WTC11 (cell line): ENCODE measurements around the gene SIDT1.

DNA sequence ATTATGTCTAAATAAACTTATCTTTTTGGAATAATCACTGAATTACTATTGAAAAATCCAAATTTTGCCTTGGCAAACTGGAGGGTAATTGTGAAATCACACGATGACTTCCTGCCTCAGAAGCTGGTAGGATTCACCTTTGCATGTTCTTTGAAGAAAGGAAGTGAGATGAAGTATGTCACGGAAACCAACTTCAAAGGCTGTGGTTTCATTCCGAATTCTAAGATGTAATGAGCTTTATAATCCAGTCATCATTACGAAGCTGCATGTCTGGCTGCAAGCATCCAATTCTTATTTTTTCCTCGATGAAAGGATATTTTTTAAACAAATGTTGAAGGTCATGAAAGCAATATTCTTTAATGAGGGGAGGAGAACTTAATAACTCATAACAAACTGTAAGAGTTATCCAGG lies 15.1 kb upstream of the ZBED2 start:
- PRO-cap, result no peak

DNA sequence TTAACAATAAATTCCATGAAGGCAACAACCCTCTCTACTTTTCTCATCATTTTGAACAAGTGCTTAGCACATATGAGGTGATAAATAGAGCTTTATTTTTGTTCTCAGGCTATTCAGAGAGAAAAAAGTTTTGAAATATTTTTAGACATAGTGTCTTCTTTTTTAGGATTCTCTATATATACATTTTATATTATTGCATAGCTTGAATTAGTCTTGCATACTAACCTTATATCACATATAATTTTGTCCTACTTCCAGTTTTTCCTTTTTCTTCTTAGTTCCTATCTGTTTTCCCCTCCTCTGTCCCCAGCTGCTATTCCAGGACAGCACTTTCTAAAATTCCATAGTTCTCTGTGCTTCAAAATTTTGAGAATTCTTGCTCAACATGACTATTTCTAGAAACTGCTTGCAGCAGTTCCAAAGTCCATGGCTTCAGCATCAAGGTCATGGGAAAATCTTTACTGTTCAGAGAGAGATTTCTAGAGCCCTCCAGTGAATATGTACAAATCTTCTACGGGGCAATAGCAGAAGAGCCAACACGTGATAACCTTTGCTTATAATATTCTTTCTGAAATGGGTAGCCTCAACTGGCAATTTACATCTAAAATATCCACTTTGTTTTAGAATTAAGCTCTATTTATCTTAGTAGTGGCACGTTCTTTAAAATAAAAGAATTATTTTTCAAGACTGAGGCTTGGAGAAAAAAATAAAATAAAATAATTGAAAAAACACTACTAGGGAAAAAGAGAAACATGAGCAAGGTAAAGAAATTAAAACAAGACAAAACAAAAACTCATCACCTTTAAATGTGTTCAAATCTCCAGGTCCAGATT lies 76.1 kb upstream of the PHLDB2 start:
- PRO-cap, result no peak

GRCh38 chr3:111911397-111911967 lies 52.4 kb downstream of the PHLDB2 start:
- PRO-cap, result no peak

DNA sequence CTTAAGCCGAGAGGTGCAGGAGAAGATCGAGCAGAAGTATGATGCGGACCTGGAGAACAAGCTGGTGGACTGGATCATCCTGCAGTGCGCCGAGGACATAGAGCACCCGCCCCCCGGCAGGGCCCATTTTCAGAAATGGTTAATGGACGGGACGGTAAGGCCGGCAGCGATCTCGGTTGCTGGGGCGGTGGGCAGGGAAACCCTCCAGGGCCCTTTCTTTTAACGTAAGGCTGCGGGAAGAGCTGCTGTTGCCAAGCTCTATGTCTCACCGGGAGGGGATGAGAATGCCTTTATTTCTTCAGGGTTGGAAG lies 682 bp downstream of the TAGLN3 start:
- PRO-cap, result bidirectional peak, plus-strand start at position 126 of the sequence, minus-strand start at position 71 of the sequence

DNA sequence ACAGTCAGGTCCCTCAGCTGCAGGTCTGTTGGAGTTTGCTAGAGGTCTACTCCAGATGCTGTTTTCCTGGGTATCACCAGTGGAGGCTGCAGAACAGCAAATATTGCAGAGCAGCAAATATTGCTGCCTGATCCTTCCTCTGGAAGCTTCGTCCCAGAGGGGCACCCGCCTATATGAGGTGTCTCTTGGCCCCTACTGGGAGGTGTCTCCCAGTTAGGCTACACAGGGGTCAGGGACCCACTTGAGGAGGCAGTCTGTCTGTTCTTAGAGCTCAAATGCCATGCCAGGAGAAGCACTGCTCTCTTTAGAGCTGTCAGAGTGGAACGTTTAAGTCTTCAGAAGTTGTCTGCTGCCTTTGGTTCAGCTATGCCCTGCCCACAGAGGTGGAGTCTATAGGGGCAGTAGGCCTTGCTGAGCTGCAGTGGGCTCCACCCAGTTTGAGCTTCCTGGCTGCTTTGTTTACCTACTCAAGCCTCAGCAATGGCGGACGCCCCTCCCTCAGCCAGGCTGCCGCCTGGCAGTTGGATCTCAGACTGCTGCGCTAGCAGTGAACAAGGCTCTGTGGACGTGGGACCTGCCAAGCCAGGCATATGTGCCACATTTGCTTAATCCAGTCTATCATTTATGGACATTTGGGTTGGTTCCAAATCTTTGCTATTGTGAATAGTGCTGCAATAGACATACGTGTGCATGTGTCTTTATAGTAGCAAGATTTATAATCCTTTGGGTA lies 13.8 kb upstream of the C3orf52 start:
- PRO-cap, result no peak

GRCh38 chr3:112136002-112136386 lies 2.9 kb upstream of the GCSAM start:
- PRO-cap, result no peak

- PRO-cap, result no peak
Observed at GRCh38 chr3:112365459-112366307, 32.7 kb downstream of the CD200 start.

- PRO-cap, result no peak
Observed at GRCh38 chr3:112424409-112424898, 74.8 kb downstream of the BTLA start.

DNA sequence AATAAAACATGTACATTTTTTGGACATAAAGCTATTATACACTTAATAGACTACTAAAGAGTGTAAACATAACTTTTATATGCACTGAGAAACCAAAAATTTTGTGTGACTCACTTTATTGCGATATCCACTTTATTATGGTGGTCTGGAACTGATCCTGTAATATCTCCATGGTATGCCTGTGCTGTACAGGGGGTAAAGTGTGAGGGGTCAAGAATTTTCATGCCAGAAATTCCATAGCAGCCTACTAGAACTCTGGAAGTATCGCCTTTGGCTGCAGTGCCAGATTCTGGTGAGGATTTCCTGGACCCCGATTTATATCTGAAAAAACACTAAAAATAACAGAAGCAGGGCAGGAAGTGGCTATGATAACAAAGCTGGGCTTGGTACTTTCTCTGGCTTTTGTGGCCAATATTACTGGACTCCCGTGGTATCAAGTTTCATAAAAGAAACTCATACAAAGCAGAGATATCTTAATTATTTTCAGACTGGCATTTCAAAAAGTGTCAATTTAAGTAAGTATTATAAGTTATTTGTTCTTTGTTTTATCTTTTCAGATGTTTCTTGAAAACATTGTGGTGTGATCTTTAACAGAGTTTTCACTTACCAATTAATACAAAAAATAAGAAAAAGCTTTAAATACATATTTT lies 36.4 kb downstream of the CCDC80 start:
- PRO-cap, result no peak

- PRO-cap, result no peak
Observed at GRCh38 chr3:112638048-112638994, 2.6 kb downstream of the CCDC80 start.

- PRO-cap, result no peak
Observed at GRCh38 chr3:112811787-112812434, 34.8 kb downstream of the CD200R1L start.

DNA sequence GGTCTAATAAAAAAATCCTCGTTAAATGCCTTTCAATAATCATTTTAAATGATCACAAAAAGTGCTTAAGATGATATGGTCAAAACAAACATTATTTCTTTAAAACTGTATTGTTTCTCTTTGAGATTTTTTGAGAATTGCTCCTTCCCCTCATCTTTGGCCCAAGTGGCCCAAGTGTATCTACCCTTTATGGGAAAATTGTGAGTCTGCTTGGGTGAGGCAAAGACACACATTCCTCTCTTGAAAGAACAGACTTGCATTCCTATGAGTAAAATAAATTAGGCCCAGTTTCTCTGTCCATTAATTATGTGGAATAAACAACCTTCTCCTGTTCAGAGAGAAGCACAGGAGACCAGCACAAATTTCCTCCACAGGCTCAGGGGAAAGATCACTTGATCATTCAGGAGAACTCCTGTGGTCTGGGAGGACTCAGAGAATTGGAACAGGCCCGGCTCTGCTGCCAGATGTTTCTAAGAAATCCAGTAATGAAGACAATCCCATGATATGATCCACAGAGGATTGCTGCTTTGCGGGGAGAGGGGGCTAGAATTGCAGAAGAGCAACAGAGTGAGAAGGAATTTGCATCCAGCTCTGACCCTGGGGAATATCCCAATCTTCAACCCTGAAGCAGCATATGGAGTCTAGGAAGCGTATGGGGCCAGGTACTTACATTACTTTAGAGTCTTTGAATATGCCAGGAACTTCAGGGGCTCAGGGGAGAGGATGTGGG lies 53.8 kb upstream of the BOC start:
- PRO-cap, result no peak

- PRO-cap, result no peak
Observed at GRCh38 chr3:113213287-113213720, 1.9 kb downstream of the BOC start.

DNA sequence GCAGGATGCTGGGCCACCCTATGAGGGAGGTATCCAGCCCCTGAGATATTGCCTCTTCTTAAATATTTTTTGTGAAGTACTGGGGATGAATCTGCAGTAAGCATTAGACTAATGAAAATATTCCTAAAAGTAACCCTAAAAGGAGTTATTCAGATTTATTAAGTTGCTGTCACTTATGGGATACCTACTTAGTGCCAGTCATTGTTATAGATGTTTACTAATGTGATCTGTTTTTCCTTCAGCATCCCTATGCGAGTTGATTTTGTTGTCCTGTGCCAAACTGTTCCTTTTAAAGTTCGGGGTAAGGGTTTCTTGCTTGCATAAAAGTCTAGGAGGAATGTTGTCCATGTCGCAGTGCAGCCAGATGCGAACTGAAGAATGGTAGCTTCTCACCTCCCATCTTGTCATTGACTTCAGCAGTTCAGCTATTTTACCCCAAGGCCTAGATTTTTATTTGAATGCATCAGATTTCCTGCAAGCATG lies 21.3 kb downstream of the BOC start:
- PRO-cap, result no peak

- PRO-cap, result no peak
Observed at GRCh38 chr3:113284280-113284882, 73.0 kb downstream of the BOC start.

DNA sequence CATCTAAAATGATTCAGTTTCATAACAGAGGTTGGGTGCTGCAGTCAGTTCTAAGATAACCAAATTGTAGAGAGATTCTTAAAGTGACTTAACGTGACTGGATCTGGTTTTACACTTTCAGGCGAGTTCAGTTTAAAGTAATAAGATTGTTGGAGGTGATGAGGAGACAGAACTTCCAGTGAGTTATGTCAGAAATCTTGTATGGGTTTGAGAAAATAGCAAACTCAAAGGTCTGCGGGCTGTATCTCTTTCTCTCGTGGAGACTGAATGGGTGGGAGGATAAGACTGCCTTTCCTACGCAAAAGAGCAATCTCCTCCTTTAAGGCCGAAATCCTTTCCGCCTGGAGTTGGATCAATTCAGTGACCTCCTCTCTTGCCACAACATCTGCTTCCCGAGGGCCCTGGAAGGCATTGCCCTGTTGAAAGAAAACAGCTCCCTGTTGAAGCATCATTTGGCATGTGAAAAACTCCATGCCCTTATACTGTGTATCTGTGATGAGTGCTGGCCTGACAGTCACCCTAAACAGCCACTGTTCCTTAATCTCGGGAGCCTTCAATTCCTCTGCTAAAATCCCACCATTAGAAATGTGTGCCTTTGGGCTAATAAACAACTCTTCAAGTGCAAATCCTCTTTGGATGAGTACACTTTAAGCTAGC lies 80.1 kb downstream of the BOC start:
- PRO-cap, result no peak

- PRO-cap, result no peak
Observed at GRCh38 chr3:113485140-113485923, 29.6 kb downstream of the SPICE1 start.

- PRO-cap, result no peak
Observed at GRCh38 chr3:113531892-113532664, at the start of gene SIDT1. Gene SIDT1 (plus strand): TSS chr3:113532555.

DNA sequence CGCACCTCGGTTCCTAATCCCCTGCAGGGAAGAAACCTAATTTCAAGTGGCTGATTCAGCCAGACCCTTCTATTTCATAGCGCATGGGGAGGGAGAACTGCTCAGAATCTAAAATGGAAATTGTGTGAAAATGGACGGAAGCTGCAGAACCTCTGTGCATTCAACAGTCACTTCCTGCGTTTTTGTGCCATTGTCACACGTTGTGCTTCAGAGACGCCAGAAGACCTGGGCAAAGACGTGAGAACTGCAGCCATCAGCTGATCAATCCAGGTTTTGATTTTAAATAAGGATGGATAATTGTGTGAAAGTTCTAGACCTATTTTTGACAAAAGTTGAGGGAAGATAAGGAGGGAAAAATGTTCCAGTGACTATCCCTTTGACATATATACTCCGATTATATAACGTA lies 1.2 kb downstream of the SIDT1 start:
- PRO-cap, result no peak

GRCh38 chr3:113673661-113673892 lies 22.9 kb downstream of the USF3 start:
- PRO-cap, result no peak